Placental epithelial cell (primary cell): ENCODE measurements around the genes HRH2 and RNF44.

DNA sequence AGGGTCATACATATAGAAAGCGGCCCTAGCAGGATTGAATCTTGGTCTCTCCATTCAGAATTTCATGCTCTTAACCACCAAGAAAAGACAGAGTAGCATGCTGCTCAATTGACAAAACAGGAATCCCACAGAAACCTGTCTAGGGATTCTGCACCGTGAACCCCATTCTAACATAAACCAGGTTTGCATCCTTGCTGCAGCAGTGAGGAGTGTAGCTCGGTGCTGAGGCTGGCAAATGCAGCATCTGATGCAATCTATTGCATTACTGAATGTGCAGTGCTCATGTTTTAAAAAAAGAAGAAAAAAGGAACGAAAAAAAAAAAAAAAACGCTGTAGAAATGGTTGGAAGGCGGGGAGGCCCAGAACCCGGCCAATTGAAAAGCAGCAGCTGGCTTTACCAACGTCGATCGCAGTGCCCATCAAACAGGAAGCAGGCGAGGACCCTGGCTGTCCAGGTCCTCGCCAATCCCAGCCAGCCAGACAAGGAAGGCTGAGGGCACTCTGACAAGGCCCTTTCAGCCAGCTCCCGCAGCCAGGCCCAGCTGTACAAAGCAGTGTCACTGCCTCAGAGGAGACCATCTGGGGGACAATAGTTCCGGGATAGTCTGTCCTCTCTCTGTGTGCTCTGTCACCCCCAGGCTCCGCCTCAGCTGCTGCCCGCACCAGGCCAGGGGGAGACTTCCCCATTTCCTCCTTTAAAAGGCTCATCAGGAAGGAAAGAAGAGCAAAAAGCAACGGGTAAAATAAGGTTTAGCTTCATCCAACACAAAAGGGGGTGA is 21.9 kb upstream of the CPEB4 start:
- CAGE, long polyA plus RNA = no peak

GRCh38 chr5:173924699-173925450 is 36.7 kb downstream of the CPEB4 start:
- CAGE, long polyA plus RNA = no peak

GRCh38 chr5:174327412-174327903 is 282.0 kb downstream of the NSG2 start:
- CAGE, long polyA plus RNA = no peak

DNA sequence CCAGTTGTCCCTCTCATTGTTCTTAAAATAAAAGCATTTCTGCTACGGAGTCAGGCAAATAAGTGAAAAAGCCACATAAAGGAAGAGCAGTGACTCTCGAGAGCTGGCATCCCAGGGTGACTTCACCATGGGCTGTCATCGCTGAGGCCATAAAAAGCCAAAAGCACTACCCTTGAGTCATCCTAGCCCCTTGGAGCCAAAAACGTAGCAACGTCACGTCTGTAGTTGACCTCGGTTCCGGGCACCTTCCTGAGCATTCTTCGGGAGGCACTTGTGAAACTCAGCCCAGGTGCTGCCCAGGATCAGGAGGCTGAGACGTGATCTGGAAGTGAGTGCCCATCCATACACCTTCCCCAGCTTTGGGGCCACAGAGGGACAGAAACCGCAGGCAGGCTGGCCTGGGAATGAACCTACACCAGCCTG is 290.5 kb downstream of the NSG2 start:
- CAGE, long polyA plus RNA = no peak

- CAGE, long polyA plus RNA = no peak
Measured at GRCh38 chr5:174505440-174506085, 218.8 kb upstream of the MSX2 start.

- CAGE, long polyA plus RNA = no peak
Measured at GRCh38 chr5:174750887-174752205, 27.0 kb downstream of the MSX2 start.

DNA sequence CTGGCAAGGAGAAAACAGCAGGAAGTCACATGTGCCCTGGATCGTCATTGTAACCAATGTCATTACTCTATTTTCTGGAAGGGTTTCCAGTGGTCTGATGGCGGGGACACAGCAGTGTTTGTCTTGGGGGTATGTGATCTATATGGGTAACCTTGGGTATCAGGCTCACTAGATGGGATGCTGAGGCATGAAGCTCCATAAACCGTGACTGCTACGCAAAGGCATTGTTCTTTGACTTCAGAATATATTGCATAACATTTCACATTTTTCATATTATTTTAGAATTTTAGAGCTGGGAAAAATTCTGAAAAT is 263.4 kb downstream of the MSX2 start:
- CAGE, long polyA plus RNA = no peak

GRCh38 chr5:175657585-175658228 is at the start of gene HRH2:
TSS of gene HRH2 (plus strand) at chr5:175658071.
- CAGE, long polyA plus RNA = no peak

- CAGE, long polyA plus RNA = no peak
Measured at GRCh38 chr5:176308530-176309151, 52.9 kb downstream of the KIAA1191 start.

DNA sequence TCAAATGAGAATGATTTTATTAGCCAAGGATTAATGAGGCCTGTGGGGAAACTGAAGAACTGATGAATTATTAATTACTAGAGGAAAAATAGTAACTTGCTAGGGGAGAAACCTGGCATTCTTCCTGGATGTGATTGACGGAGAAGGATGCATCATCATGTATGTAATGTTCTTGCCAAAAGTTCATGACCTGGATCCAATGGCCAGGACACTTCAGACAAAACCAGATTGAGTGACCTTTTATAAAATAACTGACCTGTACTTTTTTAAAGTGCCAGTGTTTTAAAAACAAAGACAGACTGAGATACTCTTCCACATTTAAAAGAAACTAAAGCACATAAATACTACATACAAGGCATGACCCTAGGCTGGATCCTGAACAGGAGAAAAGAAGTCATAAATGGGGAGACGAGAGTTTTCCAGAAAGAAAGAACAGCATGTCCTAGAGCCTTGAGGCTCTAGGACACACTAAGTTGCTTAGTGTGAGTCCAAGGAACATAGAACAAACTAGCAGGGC is 23.6 kb downstream of the KIAA1191 start:
- CAGE, long polyA plus RNA = no peak

DNA sequence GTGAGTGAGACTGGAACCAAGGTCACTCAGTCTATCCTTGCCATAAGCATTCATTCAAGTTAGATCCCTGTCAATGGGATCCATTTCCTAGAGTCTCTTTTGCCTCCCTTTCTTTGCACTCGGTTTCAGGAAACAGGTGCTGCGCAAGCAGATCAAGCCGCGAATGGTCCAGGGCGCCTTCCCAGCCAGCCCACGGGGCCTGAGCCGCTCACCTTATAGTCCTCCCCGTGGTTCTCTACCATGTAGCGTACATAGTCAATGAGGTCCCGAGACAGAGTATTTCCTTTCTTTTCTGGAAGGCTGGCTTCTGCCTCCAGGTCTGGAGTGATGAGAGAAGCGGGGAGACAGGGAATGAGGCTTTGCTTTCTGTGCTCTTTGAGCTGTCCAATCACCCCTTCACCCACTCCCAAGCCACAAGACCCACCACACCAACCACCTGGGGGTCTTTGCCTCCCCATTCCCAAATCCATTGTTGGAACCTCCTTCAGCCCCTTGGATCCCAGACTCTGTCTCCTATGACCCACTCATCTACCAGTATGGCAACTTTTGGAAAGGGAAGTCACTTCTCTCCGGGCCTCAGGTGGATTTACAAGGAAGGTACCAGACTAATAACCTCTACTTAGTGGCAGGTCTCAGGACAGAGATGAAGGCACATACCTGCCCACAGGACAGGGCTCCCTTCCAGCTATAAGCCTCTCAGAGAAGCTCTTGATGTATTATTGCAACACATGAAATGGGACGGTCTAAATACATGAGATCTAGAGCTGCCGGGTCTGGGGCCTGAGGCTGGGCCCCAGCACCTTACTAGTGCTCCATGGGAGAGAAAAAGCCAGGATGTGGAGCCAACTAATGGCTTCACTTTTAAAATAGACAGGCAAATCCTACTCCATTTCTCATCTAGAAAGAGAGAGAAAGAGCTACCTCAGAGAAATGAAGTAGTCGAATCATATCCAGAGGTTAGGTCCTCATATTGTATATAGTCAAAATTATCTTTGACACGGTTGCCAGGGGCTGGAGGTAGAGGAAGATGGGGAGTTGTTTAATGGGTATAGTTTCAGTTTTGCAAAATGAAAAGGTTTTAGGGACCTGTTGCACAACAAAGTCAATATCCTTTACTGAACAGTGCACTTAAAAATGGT is 3.0 kb downstream of the NOP16 start:
- CAGE, long polyA plus RNA = no peak

DNA sequence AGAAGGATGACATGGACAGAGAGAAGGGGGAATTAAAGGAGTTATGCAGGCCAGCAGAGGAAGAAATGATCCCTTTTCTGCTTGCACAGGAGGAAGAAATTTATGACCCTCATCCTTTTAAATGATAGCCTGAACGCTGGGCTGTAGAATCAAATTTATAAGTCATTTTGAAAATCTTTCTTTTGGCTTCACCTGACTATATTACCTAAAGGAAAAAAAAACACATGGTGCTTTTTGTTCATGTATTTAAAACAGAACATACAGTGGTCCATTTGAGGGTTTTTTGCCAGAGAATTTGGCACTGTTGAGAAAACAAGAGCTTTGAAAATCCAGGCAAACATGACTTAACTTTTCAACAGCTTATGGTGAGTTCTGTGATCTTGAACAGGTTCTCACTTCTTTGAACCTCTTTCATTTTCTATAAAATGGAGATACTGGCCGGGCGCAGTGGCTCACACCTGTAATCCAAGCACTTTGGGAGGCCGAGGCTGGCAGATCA is 5.2 kb downstream of the FAF2 start:
- CAGE, long polyA plus RNA = no peak

DNA sequence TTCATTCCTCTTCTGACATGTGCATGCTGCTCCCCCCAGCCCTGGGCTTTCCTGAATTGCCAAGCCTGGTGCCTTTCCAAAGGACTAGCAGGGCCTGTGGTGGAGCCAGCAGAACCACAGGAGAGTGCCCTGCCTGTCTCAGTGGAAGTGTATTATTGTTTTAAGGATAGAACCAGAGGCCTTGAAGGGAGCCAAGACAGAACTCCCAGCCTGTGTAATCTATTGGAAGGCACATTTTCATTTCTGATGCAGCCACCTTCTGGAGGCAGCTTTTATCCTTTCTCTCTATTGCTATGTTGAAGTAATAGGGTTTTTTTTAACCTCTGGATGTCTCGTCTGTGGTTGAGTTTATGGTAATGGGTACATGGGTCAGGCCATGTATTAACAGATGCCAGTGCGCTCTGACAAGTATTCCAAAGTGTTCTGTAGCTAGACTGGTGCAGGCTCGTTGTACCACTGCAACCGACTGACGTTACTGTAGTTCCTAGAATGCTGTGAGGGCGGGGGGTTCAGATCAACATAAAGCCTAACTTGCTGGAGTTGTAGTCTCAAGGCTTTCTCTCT is 29.2 kb downstream of the RNF44 start:
- CAGE, long polyA plus RNA = no peak

DNA sequence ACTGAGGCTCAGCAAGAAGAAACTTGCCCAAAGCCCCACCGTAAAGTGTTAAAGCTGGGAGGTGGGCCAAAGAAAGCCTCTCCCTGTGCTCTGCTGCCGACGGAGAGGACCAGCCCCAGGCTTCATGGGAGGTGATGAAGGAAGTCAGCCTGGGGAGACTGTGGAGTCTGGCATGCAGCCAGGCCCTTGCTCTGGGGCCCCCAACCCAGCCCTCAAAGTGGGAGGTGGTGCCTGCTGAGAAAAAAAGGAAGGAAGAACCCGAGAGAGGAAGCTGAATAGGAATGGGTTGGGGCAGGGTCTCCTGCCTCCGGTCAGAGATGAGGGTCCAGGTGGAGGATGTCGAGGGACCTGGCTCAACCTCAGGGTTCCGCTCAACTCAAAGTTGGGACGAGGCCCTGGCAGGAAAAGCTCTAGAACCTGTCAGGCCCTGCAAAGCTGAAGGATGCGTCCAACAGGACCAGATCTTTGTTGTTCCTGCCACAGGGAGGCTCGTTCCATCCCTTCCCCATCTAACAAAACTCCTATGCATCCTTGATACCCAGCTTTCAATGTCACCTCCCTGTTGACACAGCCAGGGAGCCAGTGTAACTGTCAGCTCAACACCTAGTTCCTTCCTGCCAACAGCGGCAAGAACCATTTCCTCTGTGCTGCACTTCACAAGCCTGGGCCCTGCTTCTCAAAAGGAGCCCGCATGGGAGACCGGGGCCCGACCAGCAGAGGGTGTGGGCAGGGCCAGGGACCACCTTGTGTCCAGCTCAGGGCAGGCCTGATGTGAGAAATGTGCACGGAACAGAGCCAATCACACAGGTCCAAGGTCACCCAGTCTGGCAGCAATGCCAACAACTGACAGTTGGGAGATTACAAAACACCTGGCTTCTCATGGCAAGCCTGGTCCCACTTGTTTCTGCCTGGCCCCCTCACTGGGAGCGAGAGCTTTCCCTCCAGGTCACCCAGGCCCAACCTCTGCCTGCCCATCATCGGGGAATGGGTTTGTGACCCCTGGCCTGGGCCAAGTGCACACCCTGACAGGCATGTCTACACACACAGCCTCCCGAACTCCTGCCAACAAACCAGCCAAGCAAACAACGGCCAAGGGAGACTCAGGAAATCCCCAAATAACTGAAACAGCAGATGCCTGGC is 3.4 kb downstream of the RNF44 start:
- CAGE, long polyA plus RNA = no peak

GRCh38 chr5:176536815-176537673 is at the start of gene RNF44:
TSS of gene RNF44 (minus strand) at chr5:176537402.
- CAGE, long polyA plus RNA = no peak

GRCh38 chr5:176541127-176541387 is 3.9 kb upstream of the RNF44 start:
- CAGE, long polyA plus RNA = no peak

GRCh38 chr5:176542099-176542902 is 5.1 kb upstream of the RNF44 start:
- CAGE, long polyA plus RNA = no peak

DNA sequence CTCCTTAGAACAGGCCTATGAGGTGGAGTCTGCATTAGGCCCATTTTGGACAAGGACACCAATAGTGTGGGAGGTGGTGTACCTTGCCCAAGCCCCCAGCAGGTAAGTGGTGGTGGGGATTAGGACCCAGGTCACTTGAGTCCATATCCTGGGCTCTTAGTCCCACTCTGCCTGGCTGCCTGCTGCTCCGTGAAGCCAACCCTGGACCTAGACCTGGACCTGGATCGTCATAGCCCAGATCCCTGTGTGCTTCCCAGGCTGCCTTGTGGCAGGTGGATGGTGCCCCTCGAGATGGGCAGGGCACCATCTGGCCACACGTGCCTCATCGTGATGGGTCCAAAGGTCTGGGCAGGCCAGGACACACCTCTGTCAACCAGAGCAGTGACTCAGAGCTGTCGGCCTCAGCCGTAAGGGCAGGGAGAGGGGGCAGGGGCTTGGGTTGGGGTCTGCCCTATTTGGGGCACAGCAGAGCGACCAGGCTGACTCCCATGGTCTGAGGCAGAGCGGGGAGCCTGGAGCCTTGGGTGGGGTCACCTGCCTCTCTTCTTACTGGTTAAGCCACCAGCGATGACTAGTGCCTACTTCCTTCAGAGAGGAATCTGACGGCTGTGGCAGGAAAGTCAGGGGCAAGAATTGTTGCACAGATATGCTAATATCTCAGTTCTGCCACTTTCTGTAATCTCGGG is 3.4 kb upstream of the CDHR2 start:
- CAGE, long polyA plus RNA = no peak

- CAGE, long polyA plus RNA = no peak
Measured at GRCh38 chr5:176810705-176811269, 428 bp downstream of the UNC5A start.

- CAGE, long polyA plus RNA = no peak
Measured at GRCh38 chr5:176817485-176817847, 7.1 kb downstream of the UNC5A start.